Ileum (tissue), 1 donor: ENCODE data around the genes S100A10, LCE4A, LCE6A, IVL, S100A8 and S100A7A.

GRCh38 chr1:151993584-151994201 lies at the start of gene S100A10:
Gene S100A10 (minus strand): TSS chr1:151993859.
- PRO-cap = bidirectional peak, plus-strand start at chr1:151994010, minus-strand start at chr1:151993812

DNA sequence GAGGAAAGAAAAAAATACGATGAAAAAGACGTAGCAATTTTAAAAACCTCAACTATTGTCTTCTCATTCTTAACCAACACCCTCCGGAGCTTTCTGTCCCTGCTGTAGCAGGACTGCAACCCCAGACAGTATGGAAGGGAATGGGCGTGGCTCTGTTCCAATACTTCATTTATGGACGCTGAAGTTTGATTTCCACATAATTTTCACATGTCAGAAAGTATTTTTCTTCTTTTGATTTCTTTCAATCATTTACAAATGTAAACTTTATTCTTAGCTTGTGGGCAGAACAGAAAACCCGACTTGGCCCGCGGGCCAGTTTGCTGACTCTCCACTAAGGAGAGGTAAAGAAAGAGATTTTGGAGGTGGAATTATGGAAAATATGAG lies 967 bp downstream of the S100A11 start:
- PRO-cap = unidirectional peak, minus-strand start at position 129 of the sequence

DNA sequence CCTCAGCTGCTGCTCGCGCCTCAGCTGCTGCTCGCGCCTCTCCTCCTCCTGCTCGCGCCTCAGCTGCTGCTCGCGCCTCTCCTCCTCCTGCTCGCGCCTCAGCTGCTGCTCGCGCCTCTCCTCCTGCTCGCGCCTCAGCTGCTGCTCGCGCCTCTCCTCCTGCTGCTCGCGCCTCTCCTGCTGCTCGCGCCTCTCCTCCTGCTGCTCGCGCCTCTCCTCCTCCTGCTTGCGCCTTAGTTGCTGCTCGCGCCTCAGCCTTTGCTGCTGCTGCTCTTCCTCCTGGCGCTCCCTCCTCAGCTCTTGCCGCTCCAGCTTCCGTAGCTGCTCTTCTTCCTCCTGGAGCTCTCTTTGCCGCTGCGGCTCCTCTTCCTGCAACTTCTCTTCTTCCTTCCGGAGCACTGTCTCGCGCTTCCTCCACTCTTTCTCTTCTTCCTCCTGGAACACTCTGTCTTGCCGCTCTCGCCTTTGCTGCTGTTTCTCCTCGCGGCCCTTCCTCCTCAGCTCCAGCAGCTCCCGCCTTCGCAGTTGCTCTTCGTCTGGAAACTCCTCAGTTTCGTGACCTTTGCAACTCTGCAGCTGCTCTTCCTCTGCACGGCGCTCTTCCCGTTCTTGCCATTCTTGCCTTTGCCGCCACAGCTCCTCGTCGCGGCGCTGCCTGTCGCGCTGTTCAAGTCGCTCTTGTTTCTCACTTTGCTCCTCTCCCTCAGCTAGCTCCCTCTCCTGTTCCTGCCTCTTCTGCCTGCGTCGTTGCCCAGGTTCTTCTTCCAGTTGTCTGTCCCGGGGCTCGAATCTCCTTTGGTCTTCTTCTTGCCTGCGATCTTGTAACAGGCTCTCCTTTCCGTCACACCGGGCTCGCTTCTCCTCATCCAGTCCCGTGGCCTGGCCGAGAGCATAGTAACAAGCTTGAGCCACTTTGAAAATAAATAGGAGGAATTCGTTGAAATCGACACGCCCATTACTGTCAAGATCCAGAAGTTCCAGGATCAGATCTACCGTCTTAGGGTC lies 2.9 kb downstream of the TCHH start:
- PRO-cap = no peak

- PRO-cap = no peak
These were observed 3.8 kb downstream of the CRNN start for GRCh38 chr1:152409727-152411197.

DNA sequence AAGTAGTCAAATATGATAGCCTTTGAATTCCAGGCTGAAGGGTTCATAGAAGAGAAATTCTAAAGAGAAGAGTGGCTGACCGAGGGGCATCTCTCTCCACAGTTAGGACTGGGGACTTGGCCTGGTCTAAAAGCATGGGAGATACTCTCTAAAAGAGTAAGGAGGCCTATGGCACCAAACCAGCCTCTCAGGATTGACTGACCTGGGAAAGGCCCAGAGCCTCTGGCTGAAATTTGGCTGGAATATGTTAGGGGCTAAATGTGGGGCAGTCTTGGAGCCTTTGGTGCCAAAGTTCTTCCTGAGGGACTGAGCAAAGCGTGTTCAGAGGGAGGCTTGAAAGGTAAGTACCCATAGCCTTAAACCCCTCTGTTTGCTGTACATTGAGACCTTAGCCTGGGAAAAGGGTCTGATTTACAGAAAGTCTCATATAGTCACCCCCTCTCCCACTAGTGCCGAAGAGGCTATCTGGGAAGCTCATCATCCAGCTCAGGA lies at the start of gene LCE4A:
Gene LCE4A (plus strand): TSS at position 451 of the 492 bp plus-strand sequence.
- PRO-cap = no peak

DNA sequence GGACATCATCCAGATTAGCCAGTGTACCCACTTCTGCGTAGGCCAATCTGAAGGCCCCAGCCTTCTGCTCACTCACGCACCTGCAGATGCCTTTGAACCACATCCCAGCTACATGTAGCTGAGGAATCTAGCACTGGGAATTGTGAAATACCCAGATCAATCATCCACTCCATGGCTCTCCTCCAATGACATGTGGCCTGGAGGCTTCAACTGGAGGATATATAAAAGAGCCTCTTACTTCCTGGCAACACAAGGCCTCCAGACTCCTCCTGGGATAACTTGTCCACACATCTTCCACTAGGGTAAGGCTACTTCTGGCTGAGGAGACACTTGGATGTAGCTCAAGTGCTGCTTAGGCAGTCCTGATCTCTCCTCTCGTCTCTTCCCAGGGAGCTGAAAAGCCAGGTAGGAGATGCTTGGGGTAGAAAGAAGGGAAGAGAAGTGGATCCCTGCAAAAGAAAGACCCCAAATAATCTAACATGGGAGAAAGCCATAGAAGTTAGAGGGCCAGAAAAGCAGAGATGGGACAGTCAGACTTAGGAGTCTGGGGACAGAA lies at the start of gene LCE6A:
Gene LCE6A (plus strand): TSS at position 250 of the 556 bp plus-strand sequence.
- PRO-cap = no peak

DNA sequence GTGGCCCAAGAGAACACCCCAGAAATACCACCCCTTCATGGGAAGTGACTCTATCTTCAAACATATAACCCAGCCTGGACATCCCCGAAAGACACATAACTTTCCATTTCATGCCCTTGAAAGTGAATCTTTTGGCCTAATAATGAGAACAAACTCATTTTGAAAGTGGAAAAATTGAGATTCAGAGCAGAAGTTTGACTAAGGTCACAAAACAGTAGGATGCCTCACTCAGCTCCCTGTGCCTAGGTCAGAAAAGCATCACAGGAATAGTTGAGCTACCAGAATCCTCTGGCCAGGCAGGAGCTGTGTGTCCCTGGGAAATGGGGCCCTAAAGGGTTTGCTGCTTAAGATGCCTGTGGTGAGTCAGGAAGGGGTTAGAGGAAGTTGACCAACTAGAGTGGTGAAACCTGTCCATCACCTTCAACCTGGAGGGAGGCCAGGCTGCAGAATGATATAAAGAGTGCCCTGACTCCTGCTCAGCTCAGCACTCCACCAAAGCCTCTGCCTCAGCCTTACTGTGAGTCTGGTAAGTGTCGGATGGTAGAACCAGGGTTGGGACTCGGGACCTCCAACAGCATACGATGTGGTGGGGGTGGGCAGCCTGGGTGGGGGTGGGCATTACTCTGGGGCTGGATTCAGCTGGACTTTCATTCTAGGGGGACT lies at the start of gene IVL:
Gene IVL (plus strand): TSS at position 483 of the 663 bp plus-strand sequence.
- PRO-cap = no peak

- PRO-cap = no peak
These were observed at the start of gene S100A8 for GRCh38 chr1:153390351-153391424. Gene S100A8 (minus strand): TSS chr1:153391073.

DNA sequence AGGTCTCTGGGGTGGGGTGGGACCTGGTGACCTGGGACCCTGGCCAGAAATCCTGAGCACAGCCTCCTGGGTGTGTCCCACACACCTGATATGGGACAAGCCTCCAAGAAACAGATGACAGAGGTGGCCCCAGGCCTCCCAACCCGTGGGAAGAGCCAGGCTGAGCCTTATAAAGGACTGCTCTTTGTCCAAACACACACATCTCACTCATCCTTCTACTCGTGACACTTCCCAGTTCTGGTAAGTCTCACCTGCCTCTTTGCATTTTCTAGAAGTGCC lies at the start of gene S100A7A:
Gene S100A7A (plus strand): TSS at position 197 of the 279 bp plus-strand sequence.
- PRO-cap = no peak

DNA sequence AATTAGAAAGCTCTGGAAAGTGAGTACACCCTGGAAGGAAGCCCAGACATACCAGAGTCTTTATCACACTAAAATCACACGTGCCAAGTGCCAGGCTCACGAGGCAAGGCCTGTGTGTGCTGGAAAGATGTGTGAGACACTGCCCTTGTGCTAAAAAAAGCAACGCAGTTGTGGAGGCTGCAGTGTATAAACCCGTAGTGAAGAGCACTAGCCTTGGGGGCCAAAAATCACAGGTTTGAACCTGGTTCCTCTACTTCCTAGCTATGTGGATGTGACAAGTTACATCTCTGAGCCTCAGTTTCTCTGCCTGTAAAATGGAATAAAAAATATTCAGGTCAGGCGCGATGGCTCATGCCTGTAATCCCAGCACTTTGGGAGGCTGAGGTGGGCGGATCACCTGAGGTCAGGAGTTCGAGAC lies 28.4 kb upstream of the S100A7 start:
- PRO-cap = no peak

- PRO-cap = no peak
These were observed 2.0 kb downstream of the S100A4 start for GRCh38 chr1:153543435-153544158.

- PRO-cap = unidirectional peak, minus-strand start at chr1:153566247; bidirectional peak, plus-strand start at chr1:153566782, minus-strand start at chr1:153566615
These were observed 718 bp upstream of the S100A2 start for GRCh38 chr1:153566125-153566999.

- PRO-cap = no peak
These were observed 1.4 kb upstream of the S100A2 start for GRCh38 chr1:153567000-153567442.

DNA sequence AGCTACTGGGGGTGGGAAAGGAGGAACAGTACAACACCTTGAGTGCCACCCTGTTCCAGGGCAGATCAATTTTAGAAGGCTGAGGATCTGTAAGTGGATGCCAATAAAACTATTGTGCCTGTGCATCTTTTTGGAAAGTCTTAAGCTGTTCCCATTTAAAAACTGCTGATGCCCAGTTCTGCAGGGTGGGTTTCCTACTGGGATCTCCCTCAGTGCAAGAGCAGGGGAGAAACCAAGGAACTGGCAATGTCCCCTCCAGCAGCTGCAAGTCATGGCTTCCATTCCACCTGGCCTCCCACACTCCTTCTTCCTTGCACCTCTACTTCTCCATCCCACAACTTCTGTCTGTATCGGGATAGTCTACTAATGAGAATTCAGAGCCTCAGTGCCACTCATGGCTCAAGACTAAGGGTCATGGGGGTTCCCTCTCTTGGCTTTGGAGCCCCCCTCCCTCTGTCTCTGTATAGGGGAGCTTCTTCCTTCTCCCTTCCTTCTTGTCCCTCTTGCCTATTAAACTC lies 9.6 kb downstream of the S100A16 start:
- PRO-cap = no peak

DNA sequence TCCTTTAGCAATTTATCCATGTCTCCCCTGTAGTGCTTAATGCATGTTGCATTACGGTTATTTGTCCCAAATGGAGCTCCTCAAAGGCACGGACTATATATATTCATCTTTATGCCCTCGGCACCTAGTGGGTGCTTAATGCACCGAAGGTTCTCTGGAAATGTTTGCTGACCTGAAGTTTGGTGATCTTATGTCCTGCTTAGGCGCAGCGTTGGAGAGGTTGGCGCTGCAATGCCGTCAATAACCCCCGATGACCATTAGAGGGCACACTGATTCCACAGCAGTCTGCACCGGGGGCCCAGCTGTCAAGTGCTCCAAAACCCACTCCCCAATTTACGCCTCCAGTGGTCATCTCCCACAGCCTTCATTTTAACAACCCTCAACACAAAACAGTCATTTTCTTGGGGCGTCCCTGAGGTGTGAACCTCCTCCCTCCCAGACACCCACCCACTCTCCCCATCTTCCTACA lies 848 bp upstream of the NPR1 start:
- PRO-cap = no peak

DNA sequence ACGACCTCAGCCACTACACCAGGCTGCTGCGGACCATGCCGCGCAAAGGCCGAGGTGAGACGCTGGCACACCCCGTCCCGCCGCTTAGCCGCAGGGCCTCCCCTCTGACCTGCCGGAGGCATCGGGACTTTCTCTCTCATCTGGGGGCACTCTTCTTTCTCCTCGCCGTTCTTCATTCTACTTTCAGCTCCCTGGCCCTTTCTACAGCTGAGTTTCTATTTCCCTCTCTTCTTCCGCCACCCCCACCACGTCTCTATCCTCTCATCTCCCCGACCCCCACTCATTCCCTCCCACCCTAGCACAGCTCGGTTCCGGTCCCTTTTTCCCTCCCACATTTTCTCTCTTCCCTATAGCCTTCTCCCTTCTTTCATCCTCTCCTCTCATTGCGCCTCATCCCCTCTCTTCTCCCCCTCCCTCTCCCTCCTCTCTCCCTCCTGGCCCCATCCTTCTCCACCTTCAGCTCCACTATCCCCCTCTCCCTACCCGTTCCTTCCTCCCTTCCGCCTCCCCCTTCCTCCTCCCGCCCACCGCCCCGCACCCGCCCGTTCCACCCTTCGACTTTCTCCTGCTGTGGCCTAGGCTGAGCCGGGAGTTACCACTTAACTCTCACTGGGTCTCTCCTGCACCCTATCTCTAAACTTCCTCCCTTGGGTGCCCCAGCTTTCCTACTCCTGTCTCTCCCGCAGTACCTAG lies 1.4 kb downstream of the NPR1 start:
- PRO-cap = no peak

GRCh38 chr1:153697014-153697634 lies 18.6 kb downstream of the NPR1 start:
- PRO-cap = no peak

- PRO-cap = no peak
These were observed 6.4 kb upstream of the SLC27A3 start for GRCh38 chr1:153768748-153769239.

DNA sequence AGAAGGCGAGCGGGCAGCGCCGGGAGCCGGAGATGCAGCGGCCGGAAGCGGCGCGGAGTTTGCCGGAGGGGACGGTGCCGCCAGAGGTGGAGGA lies 521 bp downstream of the SLC27A3 start:
- PRO-cap = bidirectional peak, plus-strand start at position 54 of the sequence, minus-strand start outside the sequence

DNA sequence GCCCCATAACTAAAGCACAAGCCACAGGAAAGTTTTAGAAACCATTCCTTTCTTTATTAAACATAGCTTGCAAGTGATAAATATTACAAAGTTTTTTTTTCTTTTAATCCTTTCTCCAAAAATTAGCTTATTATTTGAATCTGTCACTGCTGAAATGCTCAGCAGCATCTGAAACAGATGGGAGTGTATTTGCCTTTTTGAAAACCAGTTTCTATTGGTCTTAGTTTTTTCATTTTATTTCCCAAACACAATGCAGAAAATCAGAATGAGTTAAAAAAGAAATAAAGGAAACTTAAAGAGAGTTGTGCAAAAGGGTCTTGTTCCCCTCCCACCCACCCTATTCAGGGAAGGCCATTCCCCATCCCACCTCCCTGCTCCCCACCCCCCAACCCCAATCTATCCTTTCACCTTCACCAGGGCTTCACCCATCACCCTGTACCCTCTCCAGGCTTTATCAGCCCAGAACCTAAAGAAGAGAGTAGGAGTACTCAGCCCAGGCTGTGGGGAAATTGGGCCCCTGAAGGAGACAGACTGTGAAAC lies 29.6 kb downstream of the SLC27A3 start:
- PRO-cap = no peak